Renal cortical epithelial cell (primary cell): Measurements from ENCODE around the genes ENSG00000284691, SLC4A2 and H2BK1.

DNA sequence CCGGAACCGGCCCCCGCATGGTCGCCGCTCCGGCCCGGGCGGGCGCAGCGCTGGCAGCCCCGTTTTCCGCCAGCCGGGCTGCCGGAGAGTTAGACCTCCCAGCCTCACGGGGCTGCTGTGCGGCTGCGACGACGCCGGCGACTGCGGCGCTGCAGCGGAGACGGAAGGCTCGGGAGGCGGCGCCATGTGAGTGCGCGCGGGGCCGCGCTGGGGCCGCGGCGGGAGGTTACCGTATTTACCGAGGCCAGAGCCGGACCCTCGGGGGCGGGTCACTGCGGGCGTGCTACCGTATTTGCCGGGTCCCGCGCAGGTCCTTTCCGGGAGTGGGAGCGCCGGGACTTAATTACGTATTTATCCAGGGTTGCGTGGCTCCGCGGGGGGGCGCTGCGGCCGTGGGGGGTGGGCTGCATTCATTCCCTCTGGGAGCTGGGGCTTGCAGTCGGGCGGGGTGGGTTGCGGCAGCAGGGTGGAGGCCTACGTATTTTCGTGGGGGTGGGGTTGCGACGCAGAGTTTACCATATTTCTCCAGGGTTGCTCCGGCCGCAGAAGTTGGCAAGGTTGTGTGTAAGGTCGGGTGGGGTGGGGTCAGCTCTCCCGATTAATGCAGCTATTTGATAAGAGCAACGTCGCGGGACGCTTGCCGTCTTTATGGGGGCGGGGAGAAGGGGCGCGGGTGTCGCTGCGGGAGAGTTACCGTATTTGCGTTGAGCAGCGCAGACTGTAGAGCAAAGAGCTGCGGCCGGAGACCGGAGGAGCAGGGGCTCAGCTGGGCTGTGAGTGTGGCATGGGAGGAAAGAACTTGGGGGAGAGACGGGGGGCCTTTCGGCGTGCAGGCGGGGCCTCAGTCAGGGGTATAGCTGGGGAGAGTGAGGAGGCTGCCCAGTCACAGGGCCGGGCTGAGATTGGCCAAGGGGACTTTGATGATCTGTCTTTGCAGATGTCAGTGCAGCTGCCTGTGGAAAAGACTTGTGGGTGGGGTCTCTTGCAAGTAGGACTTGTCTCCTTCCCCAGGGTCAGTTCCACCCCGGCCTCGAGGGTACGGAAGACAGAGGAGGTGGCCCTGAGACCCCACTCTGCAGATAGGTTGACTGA is at the start of gene ENSG00000284691:
Gene ENSG00000284691 (plus strand): TSS at position 545 of the 1,092 bp plus-strand sequence.
- RRBS, result 2% methylated on average over 21 of the region's 92 CpGs

DNA sequence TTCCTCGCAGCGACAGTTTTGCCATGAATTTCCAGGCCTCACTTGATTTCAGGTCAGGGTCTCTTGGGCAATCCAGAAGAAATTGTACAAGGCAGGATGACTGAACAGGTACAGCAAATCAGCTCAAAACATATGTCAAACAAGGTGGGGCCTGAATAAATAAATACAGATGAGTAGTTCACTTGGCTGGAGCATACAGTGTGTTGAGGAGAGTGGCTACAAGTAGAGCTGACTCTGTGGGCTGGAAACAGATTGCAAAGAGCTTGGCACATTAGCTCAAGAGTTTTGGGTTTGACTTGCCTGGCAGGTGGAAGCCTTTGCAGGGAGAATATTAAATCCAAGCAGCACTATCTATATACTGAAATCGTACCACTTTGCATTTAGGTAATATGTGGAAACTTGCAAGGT is 15.0 kb downstream of the GIMAP8 start:
- RRBS, result no CpG with 5 or more reads among the region's 3 CpGs

- RRBS, result no CpG with 5 or more reads among the region's 11 CpGs
Observed at GRCh38 chr7:150515562-150516347, 1.1 kb downstream of the GIMAP7 start.

DNA sequence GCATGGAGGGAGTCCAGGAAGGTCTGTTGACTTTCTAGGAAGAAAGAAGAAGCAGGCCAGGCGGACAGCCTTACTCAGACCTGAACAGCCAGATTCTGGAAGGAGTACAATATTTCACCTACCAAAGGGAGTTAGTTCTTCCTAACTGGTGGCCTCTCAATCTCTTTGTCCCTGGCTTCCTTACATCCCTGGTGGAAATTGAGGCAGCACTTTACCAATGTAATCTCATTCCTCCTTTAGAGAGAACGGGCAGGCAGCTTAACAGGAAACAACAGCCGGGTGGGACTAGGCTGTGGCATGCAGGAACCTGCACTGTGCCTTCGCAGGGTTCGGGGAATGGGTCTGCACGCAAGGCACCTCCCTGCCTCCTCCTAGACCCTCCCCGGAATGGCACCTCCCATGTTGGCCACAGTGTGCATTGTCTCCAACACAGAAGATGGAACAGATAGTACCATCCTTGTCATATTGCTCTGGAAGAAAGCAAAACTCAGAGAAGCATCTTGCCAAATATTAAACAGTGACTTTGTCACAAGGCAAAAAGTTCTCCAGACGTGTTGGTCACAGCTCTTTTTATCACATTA is 796 bp downstream of the GIMAP6 start:
- RRBS, result no CpG with 5 or more reads among the region's 8 CpGs

DNA sequence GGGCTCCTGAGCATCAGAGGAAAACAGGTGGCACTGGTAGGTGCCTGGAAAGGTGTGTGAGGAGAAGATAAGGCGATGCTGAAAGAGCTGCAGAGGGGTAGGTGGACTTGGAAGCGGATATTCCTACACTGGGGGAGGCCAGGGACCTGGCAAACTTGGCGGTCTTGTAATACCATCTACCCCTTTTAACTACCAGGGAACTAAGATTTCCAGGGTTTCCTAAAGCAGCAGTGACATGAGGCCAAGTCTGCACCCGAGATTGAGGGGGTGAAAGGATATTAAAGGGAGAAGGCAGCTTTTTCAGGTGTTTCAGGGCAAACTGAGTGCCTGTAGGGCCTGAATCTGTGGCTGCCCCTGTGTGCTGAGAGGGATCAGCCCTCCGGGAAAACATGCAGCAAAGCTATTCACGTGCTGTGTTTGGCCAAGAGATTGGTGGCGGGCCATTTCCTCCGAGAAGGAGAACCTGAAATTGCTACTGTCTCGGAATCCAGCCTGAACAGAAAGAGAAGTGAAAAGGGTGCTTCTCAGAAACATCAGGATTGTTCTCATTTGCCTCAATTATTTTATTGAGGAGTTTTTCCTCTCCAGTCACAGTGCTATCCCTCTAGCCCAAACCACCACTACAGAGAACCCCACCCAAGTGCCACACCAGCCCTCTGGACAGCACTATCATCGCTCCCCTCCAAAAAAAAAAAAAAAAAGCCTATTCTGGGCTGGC is 15.9 kb downstream of the GIMAP5 start:
- RRBS, result no CpG with 5 or more reads among the region's 10 CpGs

DNA sequence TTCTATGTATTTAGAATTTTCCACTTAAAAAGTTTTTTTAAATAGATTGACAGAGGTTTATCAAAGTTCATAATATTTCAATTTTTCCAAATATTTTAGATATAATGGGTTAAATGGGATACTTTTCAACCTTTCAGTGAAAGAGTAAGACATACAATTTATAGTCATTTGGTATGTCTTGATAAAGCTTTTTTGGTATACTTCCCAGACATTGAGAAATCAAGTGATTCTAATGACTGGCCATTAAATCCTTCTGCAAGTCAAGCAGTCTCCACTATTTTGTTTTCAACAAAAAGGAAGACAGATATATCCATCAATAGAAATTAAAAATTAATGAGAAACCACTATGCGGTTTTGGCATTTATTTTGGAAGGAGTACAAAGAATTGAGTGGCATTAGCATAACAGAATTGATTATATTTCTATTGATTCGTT is 31.4 kb downstream of the TMEM176B start:
- RRBS, result no CpG with 5 or more reads among the region's 2 CpGs

DNA sequence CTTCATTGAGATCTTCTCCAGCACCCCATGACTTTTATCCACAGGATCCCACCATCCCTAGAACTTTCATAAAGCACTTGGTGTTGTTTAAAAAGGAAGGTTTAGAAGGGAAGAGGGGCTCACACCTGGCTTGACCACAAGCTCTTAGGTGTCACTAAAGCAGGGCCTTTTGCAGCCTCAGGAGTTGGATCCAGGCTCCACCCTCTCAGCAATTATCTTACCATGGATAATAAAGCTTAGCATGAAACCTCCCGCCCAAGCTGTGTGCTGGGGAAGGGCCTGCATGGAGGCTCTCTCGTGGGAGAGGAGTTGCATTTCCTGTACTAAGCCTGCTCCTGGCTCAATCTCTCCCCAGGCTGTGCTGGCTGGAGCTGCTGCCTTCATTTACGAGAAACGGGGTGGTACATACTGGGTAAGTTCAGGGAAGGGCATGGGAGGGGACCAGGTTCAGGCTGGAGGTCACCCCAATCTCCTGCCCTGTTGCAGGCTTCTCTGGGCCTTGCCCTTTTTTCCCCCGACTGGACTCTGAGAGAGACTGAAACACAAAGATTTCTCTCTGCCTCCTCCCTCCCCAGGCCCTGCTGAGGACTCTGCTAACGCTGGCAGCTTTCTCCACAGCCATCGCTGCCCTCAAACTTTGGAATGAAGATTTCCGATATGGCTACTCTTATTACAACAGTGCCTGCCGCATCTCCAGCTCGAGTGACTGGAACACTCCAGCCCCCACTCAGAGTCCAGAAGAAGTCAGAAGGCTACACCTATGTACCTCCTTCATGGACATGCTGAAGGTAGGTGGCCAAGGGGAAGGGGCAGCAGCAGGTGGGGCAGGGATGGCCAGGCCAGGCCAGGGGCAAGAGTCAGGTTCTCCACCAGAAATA is 2.7 kb downstream of the TMEM176A start:
- RRBS, result no CpG with 5 or more reads among the region's 10 CpGs

- RRBS, result no CpG with 5 or more reads among the region's 17 CpGs
Observed at GRCh38 chr7:150949559-150950292, 28.4 kb downstream of the KCNH2 start.

- RRBS, result no CpG with 5 or more reads among the region's 14 CpGs
Observed at GRCh38 chr7:151008006-151008505, 16.2 kb downstream of the ATG9B start.

GRCh38 chr7:151017442-151018084 is 6.7 kb downstream of the ATG9B start:
- RRBS, result no CpG with 5 or more reads among the region's 20 CpGs

- RRBS, result 1% methylated on average over 26 of the region's 69 CpGs
Observed at GRCh38 chr7:151059024-151059879, at the start of gene SLC4A2. SLC4A2 (plus strand) TSS chr7:151059589.

DNA sequence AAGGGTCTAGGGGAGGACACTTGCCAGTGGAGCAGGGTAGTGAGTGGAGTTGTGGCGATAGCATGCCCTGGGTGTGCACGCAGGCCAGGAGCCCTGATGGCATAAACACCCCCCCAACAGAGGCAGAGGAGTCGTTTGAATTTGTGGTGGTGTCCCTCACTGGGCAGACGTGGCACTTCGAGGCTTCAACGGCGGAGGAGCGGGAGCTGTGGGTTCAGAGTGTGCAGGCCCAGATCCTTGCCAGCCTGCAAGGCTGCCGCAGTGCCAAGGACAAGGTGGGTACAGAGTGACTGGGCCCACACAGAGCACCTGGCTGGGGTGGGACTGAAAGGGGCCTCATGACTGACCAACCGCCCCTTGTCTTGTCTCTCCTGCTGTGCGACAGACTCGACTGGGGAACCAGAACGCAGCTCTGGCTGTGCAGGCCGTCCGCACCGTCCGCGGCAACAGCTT is 25.7 kb downstream of the GBX1 start:
- RRBS, result no CpG with 5 or more reads among the region's 18 CpGs

- RRBS, result no CpG with 5 or more reads among the region's 11 CpGs
Observed at GRCh38 chr7:151210106-151210520, at the start of gene H2BK1. H2BK1 (minus strand) TSS chr7:151210488.

DNA sequence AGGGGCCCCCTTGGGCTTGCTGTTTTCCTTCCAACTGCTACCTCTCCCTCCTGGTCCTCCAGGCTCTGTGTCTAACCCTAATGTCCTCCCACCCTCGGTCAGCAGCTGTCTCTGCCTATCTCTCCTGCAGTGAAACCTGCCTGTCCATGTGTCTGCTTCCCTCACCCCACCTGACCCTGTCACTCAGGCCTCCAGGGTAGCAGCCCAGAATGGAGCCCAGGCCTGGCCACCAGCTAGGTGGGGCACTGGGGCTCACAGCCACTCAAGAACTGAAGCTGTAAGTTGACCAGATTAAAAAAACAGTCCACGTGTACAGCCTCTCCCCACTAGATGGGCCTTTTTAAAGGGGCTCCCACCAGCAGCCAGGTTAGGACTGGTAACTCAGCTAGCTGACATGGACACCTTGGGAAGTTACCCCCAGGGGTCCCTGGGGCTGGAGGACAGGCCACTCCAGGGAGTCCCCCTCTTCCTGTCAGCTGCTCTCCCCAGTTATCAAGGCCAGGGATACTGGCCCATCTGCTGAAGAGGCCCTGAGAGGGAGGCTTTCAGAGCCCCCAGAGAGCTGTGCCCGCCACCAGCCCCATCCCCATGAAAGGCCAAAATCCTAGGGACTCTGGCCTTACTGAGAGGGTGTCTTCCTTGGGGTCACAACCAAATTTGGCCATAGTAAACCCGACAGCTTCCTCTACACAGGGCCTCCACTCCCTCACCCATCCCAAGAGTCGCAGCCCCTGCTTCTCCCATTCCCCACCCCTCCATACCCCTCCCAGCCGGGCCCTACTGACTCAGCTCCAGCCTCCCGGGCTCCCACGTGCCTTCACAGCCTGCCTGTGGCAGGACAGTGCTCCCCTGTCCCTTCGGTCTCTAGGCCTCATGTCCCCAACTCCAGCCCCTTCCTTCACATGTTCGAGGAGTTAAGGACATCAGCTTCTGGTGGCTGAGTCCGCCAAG is 1.3 kb downstream of the SMARCD3 start:
- RRBS, result no CpG with 5 or more reads among the region's 11 CpGs

DNA sequence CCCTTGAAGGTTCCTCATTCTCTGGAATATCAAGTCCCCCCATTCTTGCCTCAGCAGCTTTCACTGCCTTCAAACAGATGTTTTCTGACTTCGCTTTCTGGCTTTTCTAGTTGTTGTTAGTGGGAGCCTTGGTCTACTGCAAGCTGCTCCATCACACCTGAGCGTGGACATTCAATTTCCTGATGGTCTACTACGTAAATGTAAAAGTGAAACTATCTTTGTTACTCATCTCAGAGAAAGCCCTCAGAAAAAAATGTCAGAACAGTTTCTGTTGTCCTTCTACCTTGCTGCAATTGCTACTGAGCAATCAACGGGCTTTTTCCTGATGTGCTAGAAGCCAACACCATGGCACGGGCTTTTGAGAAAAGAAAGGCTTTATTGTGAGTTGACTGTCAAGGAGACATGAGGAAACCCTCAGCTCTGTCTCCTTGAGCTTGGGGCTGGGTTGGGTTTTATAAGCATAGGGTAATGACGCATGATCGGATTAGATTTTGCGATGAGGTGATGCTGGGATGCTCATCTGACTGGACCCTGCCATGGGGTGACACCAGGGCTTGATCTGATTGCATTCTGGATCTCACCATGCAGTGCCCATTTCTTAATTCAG is 1.5 kb upstream of the NUB1 start:
- RRBS, result no CpG with 5 or more reads among the region's 8 CpGs

- RRBS, result 4% methylated on average over 1 of the region's 24 CpGs
Observed at GRCh38 chr7:151410633-151411028, 793 bp upstream of the WDR86 start.

GRCh38 chr7:151429643-151430254 is 10.2 kb downstream of the CRYGN start:
- RRBS, result no CpG with 5 or more reads among the region's 8 CpGs

- RRBS, result no CpG with 5 or more reads among the region's 14 CpGs
Observed at GRCh38 chr7:151436618-151437328, 3.2 kb downstream of the CRYGN start.

- RRBS, result no CpG with 5 or more reads among the region's 21 CpGs
Observed at GRCh38 chr7:151614415-151615082, 94.9 kb upstream of the RHEB start.

DNA sequence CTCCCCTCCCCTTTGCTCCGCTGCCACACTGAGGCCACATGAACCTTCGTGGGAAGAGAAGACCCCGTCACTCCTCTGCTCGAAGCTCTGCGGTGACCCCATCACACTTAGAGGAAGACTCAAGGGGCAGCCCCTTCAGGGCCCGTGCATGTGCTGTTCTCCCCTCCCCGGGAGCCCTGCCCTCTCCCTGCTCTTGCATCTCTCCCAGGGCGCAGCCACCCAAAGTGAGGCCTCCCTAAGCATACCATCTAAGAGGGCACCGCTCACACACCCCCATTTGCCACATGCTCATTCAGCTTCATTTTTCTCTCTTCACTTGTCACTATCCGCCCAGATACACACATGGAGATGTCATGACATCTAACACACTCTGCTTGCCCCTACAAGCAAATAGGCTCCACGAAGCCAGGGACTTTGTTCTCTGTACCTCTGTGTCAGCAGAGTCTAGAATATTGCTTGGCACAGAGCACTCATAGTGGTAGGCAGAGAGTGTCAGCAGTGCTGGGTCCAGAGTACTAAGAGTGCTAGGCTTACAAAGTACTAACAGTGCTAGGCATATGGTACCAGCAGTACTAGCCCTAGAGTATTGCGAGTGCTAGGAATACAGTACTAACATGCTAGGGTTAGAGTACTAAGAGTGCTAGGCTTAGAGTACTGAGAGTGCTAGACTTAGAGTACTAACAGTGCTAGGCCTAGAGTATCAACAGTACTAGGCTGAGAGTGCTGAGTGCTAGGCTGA is 166.3 kb downstream of the PRKAG2 start:
- RRBS, result no CpG with 5 or more reads among the region's 12 CpGs